ENCODE data around the gene UBE3A.

DNA sequence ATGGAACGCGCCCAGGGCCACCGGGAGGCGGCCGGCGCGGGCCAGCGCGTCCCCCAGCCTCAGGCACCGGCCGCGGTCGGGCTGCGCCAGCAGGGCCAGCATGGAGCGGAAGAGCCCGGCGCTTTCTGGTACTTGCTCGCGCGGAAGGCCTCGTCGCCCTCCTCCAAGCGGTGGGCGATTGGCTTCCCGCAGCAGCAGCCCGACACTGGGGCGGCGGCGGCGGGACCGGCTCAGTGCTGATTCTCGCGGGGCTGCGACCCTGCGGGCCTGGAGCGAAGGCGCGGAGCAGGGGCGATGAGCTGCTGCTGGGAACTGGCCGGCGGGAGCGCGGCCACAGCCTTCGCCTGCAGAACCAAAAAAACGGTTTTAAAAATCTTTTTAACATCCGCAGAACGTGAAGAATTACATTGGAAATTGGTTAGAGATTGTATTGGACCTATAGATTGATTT is 95.3 kb downstream of the POTEB3 start:
- PRO-cap = no peak
- RAMPAGE, long total RNA, 4 experiments = no peak in any of the 4 experiments

- PRO-cap = no peak
- RAMPAGE, long total RNA, 4 experiments = no peak in any of the 4 experiments
Measured at GRCh38 chr15:22881113-22881547, 42.7 kb downstream of the NIPA2 start.

GRCh38 chr15:23026961-23027259 is 12.5 kb downstream of the TUBGCP5 start:
- PRO-cap = unidirectional peak, minus-strand start at chr15:23027069
- RAMPAGE, long total RNA, 4 experiments = no peak in any of the 4 experiments

DNA sequence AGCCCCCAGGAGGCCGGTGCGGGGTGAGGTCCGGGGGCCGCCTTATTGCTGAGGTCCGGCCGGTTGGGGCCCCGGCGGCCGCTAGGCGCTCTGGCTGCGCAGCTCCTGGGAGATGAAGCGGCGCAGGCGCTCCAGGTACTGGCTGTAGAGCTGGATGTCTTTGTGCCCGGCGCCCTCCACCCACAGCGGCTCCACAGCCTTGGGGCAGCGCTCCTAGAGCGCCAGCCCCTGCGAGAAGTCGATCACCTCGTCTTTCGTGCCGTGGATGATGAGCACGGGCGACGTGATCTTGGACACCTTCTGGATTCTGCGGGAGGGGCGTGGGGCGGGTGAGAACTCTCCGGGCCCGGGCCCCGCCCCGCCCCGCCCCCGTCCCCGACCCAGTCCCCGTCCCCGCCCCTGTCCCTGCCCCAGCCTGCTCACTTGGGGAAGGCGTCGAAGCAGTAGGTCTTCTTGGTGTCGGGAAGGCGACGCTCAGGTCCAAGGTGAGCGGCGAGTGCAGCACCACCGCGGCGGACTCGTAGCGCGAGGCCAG is 89.2 kb upstream of the GOLGA6L1 start:
- PRO-cap = no peak
- RAMPAGE, long total RNA, 4 experiments = no peak in any of the 4 experiments

GRCh38 chr15:23646632-23647027 is 1.0 kb downstream of the MAGEL2 start:
- PRO-cap = no peak
- RAMPAGE, long total RNA, 4 experiments = no peak in any of the 4 experiments

DNA sequence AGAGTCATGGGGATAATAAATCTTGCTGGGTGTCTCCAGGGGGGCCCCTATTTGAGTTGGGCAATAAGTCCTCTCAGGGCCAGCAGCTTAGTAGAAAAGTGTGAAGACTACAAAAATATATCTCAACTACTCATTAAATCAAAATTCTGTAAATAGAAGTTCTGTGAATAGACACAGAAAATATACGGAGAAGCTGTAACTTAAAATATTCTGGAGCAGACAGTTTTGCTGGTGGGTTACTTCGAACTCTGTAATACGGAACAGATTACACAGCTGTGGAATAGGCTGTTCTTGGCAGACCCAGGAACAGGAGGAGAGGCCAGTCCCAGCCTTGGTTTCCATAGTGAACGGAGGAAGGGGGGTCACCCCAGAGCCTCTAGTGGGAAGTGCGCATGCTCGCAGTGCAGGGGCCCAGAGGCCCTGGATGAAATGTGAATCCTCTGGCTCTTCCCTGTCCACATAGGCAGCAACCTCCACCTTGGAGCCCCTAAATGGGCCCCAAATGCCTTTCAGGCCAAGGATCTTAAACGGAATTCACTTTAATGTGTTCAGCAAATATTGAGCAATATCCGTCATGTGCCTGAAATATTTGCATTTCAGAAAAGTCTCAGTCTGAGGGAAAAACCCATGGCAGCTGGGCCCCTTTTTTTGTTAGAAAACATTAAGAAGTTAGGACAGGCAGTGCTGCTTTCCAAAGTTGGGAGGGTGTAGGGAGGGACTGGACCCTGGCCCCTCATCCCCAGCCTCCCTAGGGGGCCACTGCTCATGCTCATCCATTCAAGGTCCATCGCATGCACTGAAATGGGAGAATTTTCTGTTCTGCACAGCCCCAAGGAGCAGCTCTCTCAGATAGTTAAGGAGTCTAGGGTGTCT is 3.3 kb upstream of the NDN start:
- PRO-cap = no peak
- RAMPAGE, long total RNA, 4 experiments = no peak in any of the 4 experiments

DNA sequence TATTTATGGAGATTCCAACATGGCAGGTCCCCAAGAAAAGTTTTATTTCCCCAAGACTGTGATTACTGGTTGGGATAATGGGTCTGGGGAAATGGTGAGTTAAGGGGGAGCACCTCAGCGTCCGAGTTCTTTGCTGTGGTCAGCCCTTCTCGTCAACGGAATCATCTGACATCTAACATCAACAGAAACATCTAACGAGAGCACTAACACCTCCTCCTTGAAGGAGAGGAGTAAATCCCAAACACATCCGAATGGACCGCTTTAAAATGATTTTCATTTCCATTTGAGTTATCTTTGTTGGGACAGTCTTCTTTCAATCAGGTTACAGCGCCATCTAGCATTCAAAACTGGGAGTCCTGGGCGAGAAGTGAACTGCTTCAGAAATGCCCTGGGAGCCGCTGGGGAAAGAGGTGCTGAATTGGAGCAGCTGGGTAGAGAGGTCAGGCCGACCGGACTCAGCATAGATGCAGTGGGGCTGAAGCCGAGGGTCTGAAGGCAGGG is 169.8 kb upstream of the NDN start:
- PRO-cap = no peak
- RAMPAGE, long total RNA, 4 experiments = no peak in any of the 4 experiments

DNA sequence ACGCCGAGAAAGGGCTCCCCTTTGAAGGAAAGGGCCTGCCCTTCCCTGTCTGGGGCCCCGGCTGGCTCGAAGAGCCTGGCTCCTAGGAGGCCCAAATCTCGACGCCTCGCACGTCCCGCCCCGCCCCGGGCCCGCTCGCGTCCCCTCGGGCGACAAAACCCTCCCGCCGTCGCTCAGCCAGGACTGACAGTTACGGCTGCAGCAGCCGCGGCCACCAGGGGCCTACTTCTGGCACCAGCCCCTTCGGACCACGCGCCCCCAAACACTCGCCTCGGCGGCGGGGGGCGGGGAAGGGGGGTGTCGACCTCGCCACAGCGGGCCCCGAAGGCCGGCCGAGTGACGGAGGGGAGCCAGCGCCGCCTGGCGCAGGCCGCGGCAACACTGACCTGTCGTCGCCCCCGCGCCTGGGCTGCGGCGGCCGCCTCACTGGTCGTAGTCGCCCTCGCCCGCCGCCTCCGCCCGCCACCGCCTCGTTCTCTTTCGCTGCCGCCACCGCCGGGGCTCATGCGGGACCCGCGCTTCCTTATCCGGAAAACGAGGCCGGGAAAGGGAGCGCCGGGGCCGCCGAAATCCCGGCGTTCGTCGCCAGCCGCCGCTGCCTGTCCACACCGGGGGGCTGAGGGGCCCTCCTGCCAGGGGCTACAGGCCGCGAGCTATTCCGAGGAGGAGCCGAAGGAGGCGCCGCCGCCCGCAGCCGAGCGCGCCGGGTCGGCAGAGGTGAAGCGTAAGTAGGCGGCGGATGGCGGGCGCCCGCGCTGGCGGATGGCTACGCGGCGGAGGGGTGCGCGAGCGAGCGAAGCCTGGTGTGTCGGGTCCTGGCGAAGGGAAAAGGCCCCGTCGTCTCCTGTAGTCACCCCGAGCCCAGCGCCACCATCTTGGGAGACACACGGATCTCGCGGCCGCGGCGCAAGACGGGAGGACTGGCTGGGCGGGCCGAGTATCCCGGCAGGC is at the start of gene UBE3A:
Gene UBE3A (minus strand): TSS at position 922 of the 951 bp plus-strand sequence.
- PRO-cap = unidirectional peak, plus-strand start at position 353 of the sequence; unidirectional peak, minus-strand start at position 631 of the sequence; bidirectional peak, plus-strand start outside the sequence, minus-strand start at position 922 of the sequence
- RAMPAGE, long total RNA, 4 experiments = start-site peak on the minus strand in 2 of 4 experiments, centred at positions 723 to 919 of the sequence, 85 to 131 reads per replicate

GRCh38 chr15:25631835-25632169 is 193.0 kb upstream of the UBE3A start:
- PRO-cap = no peak
- RAMPAGE, long total RNA, 4 experiments = no peak in any of the 4 experiments

DNA sequence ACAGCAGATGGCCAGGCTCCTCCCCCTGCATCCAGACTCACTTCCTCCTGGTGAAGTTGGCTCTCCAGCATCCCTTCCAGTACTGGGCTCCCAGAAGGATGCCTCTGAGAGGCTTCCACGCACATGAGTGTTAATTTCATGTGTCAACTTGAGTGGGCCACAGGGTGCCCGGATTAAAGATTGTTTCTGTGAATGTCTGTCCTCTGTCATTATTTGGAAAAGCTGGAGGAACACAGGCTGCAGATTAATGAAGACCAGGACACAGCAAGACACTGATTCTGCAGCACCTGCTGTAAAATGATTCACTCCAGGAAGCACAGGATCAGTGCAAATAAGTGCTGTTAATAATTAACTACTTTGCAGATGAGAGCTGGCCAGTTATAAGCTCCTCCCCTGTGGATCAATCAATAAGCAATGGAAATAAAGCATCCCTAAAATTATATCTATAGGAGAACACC is 99.7 kb downstream of the ATP10A start:
- PRO-cap = no peak
- RAMPAGE, long total RNA, 4 experiments = no peak in any of the 4 experiments

DNA sequence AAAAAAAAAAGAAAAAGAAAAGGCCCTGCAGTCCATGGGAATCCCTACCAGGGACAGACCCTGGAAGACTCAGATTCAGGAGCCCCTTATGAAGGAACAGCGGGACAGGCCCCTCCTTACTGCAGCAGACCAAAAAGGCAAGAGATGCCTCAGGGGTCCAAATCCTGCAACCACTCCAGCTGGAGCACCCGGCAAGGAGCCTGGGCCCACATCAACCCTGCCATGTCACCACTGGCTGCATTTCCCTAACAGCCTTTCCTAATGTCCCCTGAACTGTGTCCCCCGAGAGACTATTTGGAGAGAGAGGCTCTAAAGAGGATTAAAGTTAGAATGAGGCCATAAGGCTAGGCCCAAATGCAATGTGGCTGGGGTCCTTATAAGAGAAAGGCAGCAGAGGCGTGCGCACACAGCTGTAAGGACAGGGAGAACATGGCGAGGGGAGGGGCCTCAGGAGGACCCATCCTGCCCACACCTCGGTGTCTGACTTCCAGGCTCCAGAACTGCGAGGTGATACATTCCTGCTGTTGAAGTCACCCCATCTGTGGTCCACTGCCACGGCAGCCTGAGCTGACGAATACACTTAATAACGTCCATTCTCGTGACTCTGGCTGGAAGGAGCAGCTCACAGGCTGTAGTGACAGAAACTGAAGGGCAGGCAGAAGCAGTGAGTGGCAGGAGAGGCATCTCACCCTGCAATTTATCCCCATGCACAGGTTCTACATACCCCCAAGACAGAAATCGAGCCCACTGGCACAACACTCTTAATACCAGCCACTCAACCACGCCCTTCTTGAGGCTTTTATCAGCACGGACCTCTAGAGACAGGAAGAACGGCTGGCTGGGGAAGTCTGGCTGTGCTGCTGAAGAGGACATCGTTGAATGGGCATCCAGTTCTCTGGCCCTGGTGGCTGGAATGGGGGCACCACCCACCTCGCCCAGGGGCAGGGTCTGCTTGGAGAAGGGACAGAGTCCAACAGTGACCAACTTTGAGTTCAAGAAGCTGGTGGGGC is 77.9 kb downstream of the ATP10A start:
- PRO-cap = unidirectional peak, plus-strand start at position 593 of the sequence
- RAMPAGE, long total RNA, 4 experiments = no peak in any of the 4 experiments

GRCh38 chr15:25830630-25831677 is 32.2 kb downstream of the ATP10A start:
- PRO-cap = bidirectional peak, plus-strand start at chr15:25830909, minus-strand start at chr15:25830860; bidirectional peak, plus-strand start at chr15:25831463, minus-strand start at chr15:25831302
- RAMPAGE, long total RNA, 4 experiments = no peak in any of the 4 experiments

GRCh38 chr15:25846173-25846877 is 16.8 kb downstream of the ATP10A start:
- PRO-cap = no peak
- RAMPAGE, long total RNA, 4 experiments = no peak in any of the 4 experiments

GRCh38 chr15:25861826-25862291 is 1.3 kb downstream of the ATP10A start:
- PRO-cap = bidirectional peak, plus-strand start at chr15:25862244, minus-strand start at chr15:25862215
- RAMPAGE, long total RNA, 4 experiments = no peak in any of the 4 experiments

DNA sequence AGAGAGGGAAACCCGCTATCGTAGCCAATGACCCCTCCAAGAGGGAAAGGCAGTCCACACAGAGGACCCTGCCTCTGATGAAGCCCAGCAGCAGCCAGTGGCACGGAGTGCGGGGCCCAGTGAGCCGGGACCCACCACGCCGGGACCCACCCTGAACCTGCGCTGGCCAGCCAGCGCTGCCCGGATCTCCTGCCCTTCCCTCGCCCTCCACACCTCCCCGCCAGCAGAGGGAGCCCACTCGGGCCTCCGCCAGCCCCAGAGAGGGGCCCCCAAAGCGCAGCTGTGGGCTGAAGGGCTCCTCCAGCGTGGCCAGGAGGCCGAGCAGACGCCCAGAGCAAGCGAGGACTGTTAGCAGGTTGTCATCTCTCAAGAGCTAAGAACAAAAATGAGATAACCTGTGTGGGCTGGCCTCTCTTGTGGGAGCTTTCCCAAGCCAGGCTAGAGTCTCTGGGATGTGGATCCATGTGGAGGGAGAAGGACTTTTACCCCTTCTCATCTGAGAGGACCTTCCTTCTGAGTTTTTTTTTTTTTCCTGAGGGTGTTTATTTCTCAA is 81.3 kb upstream of the ATP10A start:
- PRO-cap = no peak
- RAMPAGE, long total RNA, 4 experiments = no peak in any of the 4 experiments

GRCh38 chr15:26082043-26083086 is 219.2 kb upstream of the ATP10A start:
- PRO-cap = bidirectional peak, plus-strand start at chr15:26082462, minus-strand start at chr15:26082131; unidirectional peak, plus-strand start at chr15:26082518
- RAMPAGE, long total RNA, 4 experiments = no peak in any of the 4 experiments

DNA sequence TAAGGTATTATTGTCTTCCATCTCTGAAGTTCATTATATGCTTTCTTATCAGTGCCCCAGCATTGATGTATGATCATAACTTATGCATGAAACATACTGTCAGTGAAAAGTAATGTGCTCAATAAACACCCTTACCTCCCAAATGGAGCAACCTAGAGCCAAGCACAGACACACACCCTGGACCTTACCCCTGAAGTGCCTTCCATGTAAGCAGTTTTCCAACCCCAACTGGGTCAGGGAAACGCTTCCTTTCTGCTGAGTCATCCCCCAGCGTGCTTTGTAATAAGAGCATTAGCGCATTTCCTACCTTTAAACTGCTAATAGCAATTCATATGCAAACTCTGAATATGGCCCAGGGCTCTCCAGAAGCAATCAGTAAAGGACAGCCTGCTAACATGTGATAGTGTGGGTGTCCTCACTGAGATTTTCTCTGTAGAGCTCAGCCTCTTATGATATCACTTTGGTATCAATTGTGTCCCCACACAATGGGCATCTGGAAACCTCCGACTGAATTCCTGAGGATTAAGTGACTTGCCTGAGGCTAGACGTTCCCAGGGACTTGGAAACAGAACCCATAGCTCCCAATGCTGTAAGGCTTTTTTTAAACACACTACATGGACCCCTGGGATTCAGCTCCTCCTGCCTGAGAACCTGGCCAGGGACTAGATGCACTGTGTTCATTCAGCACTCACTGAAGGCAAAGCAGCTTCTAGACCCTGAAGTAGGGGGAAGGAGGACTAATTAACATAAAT is 5.7 kb downstream of the GABRB3 start:
- PRO-cap = no peak
- RAMPAGE, long total RNA, 4 experiments = no peak in any of the 4 experiments

DNA sequence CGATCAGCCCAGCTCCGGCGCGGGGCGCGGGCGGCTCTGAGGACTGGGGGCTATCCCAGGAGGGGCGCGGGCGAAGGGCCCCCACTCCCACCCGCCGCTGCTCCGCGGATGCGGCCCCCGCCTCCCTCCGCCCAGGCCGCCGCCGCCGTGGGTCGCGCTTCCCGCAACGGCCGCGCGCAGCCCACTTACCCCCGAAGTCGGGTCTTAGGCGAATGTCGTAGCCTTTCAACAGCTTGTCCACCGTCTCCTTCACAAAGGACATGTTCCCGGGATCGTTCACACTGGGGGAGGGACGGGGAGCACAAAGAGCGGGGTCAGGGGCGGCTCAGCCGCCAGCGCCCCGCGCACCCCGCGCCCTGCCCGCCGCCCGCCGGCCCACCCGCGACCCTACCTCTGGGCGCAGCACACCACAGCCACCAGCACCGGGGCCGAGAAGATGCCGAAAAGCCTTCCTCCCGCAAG is 343 bp downstream of the GABRB3 start:
- PRO-cap = no peak
- RAMPAGE, long total RNA, 4 experiments = no peak in any of the 4 experiments

GRCh38 chr15:27064264-27064680 is 93.3 kb downstream of the GABRG3 start:
- PRO-cap = no peak
- RAMPAGE, long total RNA, 4 experiments = no peak in any of the 4 experiments

GRCh38 chr15:28094380-28095529 is 4.4 kb downstream of the OCA2 start:
- PRO-cap = unidirectional peak, plus-strand start at chr15:28095336
- RAMPAGE, long total RNA, 4 experiments = no peak in any of the 4 experiments